LHCN-M2 (cell line): ENCODE results near the gene DAP.

GRCh38 chr5:6827815-6828347 is 114.6 kb downstream of the TENT4A start:
- RAMPAGE, long total RNA, result no peak

DNA sequence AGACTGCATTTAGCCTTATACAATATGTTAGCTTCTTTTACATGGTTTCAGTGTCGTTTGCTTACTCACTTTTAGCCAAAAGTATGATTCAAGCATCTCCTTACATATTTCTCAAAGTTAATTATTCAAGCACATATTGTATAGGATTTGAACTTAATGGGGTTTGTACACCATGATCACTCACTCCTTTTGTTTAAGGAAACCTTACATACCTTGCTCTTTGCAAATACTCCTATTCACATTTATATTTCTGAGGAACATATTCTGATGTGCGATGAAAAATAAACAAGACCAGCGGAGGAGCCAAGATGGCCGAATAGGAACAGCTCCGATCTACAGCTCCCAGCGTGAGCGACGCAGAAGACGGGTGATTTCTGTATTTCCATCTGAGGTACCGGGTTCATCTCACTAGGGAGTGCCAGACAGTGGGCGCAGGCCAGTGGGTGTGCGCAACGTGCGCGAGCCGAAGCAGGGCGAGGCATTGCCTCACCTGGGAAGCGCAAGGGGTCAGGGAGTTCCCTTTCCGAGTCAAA is 252.8 kb downstream of the TENT4A start:
- RAMPAGE, long total RNA, result no peak

DNA sequence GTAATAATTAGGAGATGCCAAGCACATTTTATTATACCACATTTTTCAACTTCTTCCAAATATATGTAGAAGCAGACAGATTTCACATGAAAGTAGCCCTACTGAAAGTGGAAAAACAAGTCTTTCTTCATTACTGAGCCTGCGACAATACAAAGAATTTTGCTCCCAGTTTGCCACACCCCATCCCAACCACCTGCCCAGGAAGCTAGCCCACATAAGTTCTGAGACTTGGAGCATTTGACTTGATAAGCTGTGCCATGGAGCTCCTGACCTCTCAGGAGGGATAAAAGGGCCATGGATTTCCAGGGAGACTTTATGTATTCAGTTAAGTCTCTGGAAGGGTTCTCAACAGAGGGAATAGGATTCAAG is 249.0 kb upstream of the ADCY2 start:
- RAMPAGE, long total RNA, result no peak

- RAMPAGE, long total RNA, result no peak
Measured at GRCh38 chr5:7170885-7171252, 225.1 kb upstream of the ADCY2 start.

DNA sequence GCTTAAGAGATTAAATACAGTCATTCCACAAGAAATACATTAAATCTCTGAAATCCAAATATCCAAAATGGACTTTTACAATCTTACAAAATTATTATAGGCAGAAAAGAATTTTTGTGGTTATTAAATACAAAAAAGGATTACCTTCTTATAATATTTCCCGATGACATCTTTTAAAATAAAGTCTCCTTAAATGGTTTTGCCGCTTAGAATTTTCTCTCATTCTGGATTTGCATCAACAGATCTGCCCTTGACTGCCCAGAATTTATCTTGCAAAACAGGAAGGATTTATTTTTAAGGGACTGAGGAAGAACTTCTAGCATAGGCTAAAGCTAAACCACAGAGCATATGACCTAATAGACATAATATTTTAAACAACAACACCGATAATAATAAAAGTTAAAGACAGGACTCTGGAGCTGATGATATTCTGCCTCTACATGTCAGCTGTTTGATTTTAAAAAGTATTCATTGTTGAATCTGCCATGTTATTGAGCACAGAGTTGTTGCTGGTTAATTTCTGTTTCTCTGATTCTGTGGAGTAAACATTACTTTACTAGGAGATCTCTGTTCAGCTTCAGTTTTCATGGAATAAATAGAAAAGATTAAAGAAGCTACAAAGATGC is 145.3 kb upstream of the ADCY2 start:
- RAMPAGE, long total RNA, result no peak

DNA sequence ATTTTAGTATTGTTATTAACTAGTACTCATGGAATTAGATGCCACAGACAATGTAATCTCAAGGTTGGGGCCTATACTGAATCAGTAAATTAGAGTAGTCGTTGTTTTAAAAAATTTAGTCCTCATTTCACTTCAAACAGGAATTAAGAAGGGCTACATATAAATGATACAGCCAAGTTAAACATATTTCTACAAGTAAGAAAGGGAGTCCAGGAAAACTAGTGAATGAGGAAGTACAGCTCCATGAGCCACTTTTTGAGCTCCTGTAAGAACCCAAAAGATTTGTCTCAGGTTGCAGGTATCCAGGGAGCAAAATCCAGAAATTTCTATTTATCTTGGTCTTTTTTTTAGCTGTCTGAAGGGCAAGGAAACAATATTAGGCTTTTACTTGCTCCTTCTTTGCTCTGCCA is 200.8 kb downstream of the ADCY2 start:
- RAMPAGE, long total RNA, result no peak

- RAMPAGE, long total RNA, result no peak
Measured at GRCh38 chr5:10250825-10251236, 751 bp downstream of the CCT5 start.

- RAMPAGE, long total RNA, result no peak
Measured at GRCh38 chr5:10278513-10279213, 28.6 kb downstream of the CCT5 start.

DNA sequence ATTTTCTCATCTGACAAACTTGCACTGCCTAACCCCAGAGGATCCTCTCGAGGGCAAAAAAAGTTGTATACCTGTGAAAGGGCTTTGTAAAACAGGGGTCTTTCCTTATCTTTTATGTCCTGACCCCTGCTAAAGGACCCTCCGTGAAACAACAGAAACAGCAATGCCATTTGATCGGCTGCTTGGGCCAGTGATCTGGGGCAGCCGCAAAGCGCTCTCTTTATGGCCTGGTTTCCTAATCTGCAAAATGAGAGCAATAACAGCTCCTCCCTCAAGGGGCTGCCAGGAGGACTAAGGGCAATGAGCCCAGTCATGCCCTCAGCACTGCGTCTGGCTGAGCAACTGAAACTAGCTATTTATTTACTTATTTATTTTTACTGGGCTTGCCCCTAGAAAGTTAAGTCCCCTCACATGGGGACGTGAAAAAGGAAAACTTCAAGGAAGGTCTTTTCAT is 18.4 kb downstream of the CMBL start:
- RAMPAGE, long total RNA, result no peak

DNA sequence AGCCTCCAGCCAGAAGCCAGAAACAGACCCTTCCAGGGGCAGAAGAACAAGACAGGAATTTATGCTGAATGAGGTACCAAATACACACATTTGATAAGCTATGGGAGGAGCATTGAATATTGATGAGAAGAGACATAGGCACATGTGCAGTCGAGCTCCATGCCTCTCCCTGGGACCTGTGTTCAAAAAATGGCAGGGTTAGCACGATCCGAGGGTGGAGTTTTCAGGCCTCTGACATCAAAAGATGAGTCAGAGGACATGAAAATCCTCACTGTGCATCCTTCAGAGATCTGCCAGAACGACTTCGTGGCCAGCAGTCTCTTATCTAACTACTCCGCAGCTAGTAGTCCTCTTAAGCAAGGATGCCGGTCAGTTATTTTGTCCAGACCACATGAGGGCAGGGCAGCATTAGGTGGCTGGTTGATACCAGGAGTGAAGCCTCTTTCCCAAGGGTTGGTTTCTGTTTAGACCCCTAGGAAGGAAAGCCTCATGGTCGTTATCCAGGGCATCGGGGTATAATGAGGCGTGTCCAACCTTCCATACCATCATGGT is 11.6 kb upstream of the CMBL start:
- RAMPAGE, long total RNA, result no peak

DNA sequence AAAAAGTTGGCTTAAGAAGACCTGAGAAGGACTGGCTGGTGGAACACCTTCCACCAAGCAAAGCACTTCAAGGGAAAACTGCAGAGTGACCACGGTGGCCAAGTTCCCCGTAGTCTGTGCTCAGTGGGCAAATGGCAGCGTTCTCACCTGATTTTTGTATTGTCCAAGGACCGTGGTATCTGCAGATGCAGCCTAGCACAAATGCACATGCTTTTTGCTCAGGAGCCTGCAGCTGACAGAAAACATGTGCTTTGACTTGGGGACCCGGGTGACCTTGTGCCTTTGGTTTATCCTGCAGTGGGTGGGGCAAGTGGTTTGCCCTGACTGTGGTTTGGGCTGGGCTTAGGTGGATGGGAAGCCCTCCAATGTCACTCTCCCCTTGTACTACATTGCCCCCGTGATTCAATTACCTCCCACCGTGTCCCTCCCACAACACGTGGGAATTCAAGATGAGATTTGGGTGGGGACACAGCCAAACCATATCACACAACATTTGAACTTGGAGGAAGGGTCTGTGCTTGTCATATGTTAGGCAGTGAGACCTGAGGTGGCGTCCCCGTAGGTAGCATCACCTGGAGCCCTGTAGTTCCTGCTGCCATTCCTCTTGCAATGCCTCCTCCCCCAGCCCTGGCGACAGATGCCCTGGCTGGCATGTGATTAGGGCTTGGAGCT is 1.9 kb downstream of the ANKRD33B start:
- RAMPAGE, long total RNA, result no peak

DNA sequence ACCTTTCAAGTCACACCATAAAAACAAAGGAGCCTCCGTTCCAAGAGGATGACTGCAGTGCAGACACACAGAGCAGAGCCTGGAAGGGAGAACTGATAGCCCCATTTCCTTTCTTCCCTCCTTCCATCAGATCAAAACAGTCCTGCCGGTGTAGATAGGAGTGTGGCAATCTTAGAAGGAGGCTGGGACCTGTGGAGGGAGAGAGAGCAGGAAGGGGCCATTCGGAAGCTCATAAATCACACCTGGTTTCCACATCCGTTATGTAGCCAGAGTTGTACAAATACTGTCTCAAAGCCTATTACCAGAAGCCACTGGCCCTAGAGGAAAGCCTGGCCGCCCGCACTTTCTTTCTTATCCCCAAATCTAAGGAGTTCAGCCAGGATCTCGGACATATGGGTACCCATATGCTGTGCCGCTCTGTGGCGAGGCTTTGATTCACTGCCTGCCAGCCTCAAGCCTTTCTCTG is 26.9 kb downstream of the DAP start:
- RAMPAGE, long total RNA, result no peak

DNA sequence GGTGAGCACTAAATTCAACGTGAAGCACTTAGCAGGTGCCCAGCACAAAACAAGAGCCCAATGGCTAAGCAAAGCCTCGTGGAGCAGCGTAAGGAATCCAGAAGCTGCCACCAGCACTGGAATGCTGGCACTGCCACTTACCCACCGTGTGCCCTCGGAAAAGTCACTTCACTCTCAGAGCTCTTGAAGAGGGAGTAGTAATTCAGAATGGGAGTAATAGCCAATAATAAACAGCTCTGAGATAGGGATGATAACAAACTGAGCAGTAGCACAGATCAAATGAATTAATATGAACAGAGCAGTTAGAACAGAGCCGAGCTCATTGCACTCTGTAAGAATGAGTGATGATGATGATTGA is 16.3 kb downstream of the DAP start:
- RAMPAGE, long total RNA, result no peak

GRCh38 chr5:10760547-10761638 is at the start of gene DAP:
DAP (minus strand) TSS chr5:10761234.
- RAMPAGE, long total RNA, result no peak

GRCh38 chr5:10761639-10762260 is 716 bp upstream of the DAP start:
- RAMPAGE, long total RNA, result no peak

DNA sequence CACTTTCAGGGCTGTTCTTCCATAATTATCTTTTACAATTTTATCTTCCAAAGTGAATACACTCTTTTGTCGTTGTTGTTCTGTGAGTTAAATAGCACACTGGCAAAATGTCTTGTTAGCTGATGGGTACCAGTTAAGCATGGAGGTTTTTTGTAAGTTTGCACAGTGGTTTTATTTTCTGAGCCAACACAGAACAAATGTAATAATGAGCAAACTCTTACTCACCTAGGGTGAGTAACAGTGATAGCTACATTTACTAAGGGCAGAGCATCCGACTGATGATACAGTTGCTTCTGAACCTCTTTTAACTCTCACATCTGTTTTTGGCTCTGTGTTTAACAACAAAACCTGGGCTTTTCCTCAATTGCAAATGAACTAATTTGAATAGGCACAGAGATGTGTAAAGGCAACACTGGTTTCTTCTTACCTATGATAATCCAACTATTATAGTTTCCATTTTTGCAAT is 103.1 kb downstream of the CTNND2 start:
- RAMPAGE, long total RNA, result no peak

DNA sequence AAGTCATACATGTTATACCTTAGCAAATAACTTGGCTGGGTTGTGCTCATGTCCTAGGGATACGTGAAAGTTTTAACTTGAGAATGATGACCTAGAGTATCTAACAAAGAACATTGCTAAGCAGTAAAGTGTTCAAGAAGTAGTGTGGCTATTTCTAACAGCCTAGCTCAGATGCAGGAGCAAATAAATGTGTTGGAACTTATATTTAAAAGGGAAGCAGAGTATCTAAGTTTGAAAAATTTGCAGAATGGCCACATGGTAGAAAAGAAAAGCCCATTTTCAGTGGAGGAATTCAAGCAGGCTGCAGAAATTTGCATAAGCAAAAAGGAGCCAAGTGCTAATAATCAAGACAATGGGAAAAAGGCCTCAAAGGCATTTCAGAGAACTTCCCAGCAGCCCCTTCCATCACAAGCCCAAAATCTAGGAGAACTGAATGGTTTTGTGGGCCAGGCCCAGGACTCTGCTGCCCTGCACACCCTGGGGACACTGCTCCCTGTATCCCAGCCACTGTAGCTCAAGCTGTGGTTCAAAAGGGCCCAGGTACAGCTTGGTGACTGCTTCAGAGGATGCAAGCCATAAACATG is 720.4 kb upstream of the CTNND2 start:
- RAMPAGE, long total RNA, result no peak

DNA sequence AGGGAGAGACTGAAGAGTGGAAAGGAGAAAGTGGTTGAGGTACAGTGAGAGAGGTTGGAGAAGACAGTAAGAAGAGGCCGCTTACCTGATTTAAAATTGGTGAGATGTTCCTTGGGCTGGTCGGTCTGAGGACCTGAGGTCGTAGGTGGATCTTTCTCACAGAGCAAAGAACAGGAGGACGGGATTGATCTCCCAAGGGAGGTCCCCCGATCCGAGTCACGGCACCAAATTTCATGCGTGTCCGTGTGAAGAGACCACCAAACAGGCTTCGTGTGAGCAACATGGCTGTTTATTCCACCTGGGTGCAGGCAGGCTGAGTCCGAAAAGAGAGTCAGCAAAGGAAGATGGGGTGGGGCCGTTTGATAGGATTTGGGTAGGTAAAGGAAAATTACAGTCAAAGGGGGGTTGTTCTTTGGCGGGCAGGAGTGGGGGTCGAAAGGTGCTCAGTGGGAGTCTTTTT is 763.4 kb upstream of the CTNND2 start:
- RAMPAGE, long total RNA, result no peak

- RAMPAGE, long total RNA, result no peak
Measured at GRCh38 chr5:14154969-14155505, 11.9 kb downstream of the TRIO start.

DNA sequence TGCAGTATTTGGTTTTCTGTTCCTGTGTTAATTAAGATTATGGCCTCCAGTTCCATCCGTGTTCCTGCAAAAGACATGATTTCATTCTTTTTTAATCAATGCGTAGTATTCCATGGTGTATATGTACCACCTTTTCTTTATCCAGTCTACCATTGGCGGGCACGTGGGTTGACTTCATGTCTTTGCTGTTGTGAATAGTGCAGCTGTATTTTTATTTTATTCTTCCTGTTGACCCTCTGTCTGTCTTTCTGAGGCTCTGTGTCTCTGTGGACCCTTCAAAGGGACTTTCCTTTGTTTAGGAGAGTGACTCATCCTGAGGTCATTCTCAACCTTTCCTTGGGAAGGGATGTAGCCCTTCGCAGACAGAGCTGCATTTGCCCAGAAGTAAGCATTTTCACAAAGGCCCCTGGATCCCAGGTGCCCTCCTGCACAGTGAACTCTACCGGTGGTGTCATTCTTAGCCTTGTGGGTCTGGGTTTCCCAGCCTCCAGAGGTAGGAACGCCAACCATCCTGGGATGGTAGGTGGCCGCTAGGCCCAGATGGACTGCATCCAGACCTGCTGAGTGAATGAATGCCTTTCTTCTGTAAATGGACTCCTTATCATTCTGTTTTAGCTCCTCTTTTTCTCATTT is 22.3 kb downstream of the TRIO start:
- RAMPAGE, long total RNA, result no peak